Neuron (in vitro differentiated cells): ENCODE results near the gene KCNMA1.

GRCh38 chr10:76168034-76168628 is 736.7 kb downstream of the LRMDA start:
- PRO-cap: no peak

- PRO-cap: no peak
Measured at GRCh38 chr10:77177220-77177796, 460.3 kb downstream of the KCNMA1 start.

DNA sequence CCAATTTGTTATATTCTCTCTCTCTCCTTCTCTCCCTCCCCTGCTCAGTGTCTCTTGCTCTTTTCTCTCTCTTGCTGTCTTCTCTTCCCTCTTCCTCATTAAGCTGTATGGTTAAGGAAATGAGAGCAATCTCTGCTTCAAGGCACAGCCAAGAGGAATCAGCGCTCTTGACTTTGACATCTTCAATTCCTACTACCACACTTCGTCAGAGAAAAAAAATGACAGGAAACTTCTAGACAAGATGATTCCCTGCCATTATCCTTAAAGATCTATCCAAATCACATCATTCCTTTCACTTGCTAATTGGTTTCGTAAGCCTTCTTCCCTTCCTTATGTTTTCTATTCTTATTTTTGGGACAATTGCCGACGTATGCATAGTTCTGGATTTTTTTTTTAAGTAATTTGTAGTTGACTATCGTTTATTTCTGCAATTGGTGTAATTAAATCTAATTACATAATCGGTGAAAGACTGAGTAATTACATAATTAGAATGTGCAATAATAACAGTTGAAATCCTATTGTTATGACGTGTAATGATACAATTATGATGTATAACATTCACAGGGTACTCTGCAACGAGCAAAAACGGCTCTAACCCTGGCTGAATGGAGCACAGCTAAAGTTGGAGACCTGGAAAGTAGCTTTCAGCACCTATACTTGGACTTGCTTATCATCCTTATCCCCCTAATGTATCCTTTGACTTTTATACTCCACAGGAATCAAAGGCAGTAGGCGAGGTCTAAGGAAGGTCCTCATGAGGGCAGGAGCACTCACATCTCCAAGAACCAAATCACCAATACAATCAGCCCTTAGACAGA is 424.8 kb downstream of the KCNMA1 start:
- PRO-cap: no peak

DNA sequence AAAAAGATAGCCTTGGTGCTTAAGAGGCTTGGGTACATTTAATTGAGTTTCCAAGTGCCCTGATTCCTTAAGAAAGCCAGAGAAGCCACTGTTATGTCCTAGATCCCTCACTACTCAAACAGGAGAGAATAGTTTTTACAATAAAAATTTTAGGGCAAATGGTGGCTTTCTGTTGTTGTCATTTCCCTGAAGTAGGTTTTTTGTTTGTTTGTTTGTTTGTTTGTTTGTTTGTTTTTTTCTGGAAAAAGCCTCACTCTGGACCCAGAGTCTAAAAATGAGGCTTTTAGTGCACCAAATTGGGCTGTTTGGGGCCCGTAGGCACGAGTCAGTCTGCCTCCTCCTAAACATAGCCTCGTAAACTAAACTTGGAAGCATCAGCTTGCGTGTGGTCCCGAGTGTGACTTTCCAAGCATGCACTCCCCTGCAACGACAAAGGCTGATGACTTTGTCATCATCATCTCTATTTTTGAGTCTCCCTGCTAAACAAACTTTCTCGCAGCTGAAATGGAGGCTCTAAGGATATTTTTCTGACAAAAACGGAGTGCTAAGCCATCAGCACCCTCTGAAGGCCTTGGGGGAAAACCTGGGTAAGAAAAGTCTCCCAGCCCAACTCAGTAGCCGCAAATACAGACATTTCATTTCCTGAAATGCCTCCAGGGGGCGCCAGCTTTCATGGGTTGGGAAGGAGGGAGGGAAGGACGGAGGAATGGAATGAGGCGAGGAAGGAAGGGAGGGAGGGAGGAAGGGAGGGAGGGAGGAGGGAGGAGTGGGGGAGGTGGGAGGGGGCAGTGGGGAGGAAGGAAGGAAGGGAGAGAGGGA is 246.0 kb downstream of the KCNMA1 start:
- PRO-cap: no peak

DNA sequence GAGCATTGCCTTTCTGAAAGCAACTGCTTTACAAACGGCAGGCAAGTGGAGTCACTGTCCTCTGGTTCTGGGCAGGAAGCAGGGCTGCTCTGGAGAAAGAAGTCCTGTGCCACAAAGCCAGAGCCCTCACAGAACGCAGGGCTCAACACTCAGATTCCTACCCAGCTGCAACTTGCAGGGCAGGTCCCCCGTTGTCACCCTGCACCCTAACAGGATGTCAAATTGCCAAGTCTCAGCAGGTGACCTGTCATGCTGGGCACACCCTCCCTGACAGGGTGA is 227.7 kb downstream of the KCNMA1 start:
- PRO-cap: no peak

DNA sequence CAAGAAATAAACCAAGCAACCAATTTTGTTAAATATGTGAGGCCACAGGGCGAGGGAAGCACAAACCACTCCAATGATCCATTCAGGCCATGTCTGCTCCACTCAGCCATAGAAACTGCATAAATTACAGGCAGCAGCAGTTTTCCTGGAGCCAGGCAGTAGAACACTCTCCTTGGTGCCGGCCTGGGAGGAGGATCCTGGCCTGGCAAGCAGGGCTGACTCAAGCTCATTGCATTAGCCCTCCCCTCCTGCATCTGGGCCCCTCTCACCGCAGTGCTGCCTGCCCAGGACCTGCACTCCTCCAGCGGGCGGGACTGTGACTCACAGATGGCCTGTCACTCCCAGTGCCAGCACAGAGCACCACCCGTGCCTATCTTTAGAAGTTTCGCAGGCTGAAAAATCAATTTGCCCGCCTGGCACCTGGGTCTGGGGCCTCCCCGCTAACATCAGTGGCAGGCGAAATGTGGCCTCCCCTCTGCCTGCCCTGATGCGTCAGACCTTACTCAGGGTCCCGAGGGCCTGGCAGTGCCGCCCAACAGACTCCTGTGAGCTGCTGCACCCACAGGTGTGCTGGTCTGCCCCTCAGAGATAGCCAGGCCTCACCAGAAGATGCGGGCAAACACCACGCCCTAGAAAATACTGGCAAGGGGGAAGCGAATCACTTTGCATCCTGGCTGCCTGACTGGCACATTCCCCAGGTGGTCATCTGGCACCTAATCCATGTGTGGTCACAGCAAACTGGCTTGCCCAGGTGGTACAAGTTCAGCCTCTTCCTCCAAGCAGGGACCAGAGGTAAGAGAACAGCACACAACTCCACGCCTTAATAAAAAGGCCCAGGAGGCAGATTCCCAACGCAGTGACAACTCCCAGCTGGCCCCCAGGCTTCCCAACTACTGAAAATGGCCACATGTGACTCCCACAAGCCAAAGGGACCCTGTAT is 123.7 kb downstream of the KCNMA1 start:
- PRO-cap: no peak

DNA sequence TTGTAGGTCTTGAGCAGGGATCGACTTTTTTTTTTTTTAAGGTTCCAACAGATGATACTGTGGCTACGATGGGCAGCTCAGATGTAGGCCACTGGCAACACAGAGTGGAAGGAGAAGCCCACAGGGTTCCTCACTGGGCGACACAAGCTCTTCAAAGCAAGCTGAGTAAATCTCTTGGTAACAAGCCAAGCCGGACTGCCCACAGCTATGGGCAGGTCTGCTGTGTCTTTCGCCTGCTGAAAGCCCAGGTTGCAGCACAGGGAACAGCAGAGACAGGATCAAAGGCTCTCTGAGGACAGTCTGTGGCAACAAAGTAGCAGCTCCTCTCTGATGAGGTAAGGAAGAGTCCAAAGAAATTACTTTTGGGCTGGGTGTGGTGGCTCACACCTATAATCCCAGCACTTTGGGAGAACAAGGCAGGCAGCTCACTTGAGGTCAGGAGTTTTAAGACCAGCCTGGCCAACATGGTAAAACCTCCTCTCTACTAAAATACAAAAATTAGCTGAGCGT is 83.6 kb downstream of the KCNMA1 start:
- PRO-cap: no peak

DNA sequence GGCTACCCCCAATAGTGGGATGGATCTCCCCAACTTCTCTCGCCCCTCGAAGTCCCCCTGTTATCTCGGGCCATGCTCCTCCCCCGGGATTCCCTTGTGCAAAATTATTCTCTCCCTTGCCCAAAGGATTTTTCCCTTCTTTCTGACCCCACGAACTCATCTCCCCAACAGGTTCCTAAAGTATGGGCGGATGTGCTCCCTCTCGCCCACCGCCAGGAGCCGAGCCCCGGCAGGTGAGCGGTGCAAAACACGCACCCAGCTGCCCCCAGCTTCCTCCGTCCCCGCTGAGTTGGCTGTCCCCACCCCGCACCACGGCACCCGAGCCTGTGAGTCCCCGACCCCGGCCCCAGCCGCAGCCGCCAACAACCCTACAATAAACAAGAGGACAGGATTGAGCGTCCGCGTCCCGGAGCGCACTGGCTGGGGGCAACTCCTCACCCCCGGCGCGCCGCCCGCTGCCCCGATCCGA is 935 bp downstream of the KCNMA1 start:
- PRO-cap: no peak

- PRO-cap: unidirectional peak, plus-strand start at chr10:77637215; bidirectional peak, plus-strand start at chr10:77637641, minus-strand start at chr10:77637637; bidirectional peak, plus-strand start at chr10:77638245, minus-strand start at chr10:77638121
Measured at GRCh38 chr10:77637108-77638172, at the start of gene KCNMA1. KCNMA1 (minus strand) TSS chr10:77637808.

GRCh38 chr10:77773884-77774329 is 136.3 kb upstream of the KCNMA1 start:
- PRO-cap: no peak

- PRO-cap: no peak
Measured at GRCh38 chr10:77846666-77847497, 79.7 kb downstream of the DLG5 start.

GRCh38 chr10:77901719-77902592 is 24.6 kb downstream of the DLG5 start:
- PRO-cap: no peak

DNA sequence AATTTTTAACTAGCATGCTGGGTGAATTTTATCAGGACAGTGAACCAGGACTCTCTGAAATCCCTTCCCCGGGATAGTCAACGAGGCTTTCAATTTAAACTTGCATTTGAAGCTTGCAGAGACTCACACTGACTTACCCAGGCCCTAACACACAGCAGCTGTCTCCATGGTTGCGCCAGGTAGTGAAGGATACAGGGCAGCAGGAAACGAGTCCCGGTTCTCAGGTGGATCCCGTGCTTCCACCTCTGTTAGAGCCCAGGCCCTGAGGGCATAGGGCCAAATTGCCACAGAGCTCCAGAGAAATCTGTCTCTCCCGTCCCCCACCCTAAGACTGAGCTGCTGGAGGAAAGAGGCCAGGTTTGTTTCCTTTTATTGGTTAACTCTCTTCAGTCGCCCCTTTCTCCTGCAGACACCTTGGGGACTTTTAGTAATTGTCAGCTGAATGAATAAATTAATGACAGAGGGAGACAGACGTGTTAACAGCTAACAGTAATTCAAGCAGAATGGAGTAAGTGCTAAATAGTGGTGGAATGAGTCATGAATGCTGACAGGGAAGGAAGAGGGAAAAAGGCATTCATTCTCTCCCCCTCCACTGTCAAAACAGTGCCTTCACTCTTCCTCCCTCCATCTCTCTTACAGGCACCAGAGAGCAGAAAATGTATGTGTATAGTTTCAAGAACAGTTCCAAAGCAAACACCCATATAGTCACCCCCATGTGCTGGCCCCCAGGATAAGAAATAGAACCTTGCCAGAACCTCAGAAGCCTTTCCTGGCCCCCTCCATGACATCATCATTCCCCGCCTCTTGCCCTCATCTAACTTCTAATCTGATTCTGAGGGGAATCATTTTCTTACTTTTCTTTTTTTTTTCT is 16.7 kb upstream of the DLG5 start:
- PRO-cap: no peak

GRCh38 chr10:78002930-78003315 is 26.4 kb downstream of the POLR3A start:
- PRO-cap: no peak

DNA sequence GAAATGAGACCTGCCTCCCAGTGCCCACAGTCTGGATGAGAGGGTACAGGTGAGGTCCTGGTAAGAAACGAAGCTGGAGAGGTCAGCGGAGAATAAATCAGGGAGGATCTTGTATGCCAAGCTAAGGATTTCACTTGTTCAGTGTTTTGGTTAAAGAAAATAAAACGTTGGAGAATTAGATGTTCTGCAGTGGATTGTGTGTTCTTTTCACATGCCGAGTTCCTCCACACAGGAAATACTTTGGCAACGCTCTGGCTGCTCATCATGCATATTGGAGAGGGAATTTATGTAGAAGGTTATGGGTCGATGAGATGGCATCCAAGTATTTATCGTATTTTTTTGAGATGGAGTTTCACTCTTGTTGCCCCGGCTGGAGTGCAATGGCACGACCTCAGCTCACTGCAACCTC is 11.0 kb downstream of the RPS24 start:
- PRO-cap: no peak

- PRO-cap: no peak
Measured at GRCh38 chr10:78312209-78312837, 278.7 kb downstream of the RPS24 start.

DNA sequence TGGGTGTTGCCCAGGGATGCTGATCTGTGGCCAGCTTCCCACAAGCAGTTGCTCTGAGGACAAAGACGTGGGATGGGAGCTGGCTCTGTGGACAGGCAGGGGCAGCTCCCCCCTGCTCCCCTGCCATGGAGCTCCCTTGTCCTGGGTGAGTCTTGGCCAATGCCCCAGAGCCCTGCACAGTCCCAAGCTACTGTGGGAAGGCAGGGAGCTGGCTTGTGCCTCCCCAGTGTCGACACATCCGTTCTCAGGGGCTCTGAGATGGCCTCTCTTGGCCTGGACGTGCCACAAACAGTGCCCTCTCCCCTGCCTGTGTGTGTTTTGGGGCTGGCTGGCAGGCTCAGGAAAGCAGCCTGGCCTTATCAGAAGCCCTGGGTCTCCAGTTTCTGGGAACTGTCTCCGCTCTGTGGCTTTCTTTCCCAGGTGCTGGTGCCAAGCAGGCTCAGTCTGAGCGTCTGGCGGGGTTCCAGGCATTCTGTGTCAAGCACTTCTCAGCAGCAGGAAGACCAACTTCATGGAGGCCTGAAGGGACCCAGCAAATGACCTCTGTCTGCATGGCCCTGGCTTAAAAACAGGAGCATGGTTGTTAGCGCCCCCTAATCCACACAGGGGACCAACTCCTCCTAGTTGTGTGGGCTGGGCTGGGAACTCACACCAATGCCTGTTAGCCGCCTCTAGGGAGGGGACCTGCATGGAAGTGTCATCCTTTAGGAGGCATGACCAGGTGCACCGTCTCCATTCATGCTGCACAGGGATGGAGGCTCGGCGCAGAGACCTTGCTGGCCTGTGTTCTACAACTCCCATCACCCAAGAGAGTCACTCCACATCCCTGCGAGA is 375.2 kb downstream of the RPS24 start:
- PRO-cap: no peak

DNA sequence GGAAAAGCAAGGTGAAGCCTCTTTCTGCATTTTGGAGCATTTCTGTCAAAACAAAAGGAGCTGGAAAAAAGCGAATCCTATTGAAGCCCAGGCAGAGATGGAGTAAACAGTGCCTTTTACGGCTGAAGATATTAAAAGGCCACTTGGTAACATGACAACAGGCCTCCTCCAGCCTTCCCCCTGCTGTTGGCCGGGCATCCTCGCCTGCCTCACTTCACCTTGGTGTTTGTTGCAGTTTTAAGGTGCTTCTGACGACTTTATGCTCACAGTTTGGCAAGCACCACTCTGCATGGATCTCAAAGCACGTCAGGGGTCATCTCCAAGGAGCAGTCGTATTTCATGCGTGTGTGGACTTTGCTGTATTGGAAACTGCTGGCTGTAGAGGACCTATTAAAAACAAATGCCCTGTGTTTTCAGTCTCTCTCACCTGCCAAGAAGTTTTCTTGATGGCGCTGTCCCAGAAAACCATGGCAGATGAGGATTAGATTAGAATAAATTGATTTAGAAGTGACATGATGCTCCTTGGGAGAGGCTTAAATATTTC is 483.1 kb downstream of the RPS24 start:
- PRO-cap: no peak

DNA sequence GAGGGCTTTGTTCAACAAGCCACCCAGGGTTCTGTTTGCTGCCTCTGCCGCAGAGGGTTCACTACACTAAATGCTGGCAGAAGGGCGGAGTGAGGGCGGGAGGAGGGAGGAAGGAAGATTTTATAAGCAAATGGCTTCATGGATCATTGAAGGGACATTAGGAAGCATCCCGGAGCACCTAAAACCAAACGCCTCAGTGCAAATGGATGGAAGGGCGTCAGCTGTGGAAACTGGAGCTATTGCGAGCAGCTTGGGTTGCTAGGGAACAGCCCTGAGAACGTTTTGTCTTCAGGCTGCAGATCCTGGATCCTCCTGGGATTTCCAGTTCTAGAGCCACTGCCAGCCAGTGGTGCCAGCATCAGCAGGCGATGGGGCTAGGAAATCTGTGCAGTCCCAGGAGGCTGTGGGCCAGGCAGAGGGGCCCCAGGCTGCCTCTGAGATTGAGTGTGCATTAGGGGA is 379.5 kb upstream of the ZMIZ1 start:
- PRO-cap: unidirectional peak, minus-strand start at position 225 of the sequence

- PRO-cap: no peak
Measured at GRCh38 chr10:78727840-78728308, 340.9 kb upstream of the ZMIZ1 start.